Endodermal cell (in vitro differentiated cells): Measurements from ENCODE around the genes CKAP5, FAM180B, C1QTNF4 and AGBL2.

DNA sequence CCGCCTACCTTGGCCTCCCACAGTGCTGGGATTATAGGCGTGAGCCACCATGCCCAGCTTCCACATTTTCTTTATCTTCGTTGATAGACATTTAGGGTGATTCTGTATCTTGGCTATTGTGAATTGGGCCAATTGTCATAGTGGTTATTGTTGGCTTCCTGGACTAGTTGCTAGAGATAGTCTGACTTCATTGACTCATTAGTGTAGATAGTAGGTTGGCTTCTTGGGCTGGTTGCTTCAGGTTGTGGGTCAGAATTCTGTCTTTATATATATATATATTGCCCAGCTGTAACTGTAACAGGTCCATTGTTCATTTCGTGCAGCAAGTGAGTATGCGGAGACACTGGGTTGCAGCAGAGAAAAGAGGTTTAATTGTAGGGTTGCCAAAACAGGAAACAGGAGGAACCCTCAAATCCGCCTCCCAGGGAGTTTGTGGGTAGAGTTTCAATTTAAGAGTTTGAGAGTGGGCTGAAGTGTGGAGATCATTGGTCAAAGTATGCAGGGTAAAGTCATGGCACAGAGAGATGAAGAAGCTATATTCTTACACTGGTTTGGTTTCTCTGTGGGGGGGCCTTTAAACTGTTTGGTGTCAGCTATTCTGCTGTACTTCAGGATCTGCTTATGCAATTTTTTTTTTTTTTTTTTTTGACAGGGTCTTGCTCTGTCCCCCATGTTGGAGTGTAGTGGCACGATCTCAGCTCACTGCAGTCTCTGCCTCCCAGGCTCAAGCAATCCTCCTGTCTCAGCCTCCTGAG is 22.1 kb downstream of the ATG13 start:
- PRO-cap, result no peak

- PRO-cap, result bidirectional peak, plus-strand start at chr11:46845709, minus-strand start at chr11:46845573; bidirectional peak, plus-strand start at chr11:46845832, minus-strand start at chr11:46845800; bidirectional peak, plus-strand start at chr11:46846090, minus-strand start at chr11:46845981; bidirectional peak, plus-strand start at chr11:46846414, minus-strand start at chr11:46846292
Measured at GRCh38 chr11:46845489-46846553, at the start of gene CKAP5. Gene CKAP5, minus strand, starts transcription at chr11:46846280.

DNA sequence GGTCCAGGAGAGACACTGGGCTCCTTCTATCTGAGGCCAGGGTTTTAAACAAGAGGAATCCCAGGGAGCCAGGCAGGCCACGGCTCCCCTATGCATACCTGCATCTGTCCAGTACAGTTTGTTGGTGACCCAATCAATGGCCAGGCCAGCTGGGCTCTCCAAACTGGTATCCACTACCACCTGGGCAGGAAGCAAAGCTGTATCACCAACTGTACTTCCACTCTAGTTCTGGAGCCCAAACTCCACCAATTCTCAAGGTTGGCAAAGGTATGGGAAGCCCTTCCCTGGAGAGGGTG is 32.4 kb downstream of the LRP4 start:
- PRO-cap, result no peak

DNA sequence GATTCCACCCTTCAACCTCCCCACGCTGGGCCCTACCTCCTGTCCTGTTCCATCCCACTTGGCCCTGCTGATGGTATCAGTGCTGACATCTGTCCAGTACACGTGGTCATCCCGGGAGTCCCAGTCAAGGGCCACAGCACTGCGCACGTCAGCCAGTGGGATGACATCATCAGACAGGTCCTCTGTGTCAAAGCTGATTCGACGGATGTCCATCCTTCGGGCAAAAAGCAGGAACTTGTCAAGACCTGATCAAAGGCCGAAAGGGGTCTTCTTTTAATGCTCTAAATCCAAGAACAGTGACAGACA is 32.1 kb downstream of the LRP4 start:
- PRO-cap, result no peak

- PRO-cap, result bidirectional peak, plus-strand start at chr11:46906807, minus-strand start at chr11:46906693
Measured at GRCh38 chr11:46906506-46907065, 11.8 kb downstream of the LRP4 start.

DNA sequence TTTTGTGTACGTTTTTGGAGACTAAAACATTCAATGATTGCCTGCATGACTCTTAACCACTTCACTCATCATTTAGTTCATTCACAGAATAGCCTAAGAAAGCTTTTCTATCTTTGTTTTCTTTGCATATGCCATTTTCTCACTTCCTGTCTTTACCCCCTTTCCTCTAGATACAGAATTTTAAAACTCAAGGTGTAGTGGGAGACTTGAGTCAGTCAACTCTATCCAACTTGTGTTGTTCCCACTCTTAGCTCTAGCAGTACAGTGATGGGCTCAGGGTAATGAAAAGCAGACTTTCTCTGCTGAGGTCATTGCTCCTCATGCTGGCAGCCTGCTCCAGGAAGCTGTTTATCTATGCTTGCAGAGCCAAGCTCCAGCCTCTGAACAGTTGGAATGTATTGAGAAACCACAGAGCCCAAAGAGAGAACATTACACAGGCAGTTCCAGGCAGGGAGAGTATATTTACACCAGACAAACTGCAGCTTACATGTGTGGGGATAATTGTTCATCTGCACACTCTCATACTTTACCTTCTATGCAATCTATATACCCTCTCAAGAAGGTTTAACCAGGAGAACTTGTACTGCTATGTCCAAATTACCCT is 68.1 kb downstream of the CSTPP1 start:
- PRO-cap, result no peak

DNA sequence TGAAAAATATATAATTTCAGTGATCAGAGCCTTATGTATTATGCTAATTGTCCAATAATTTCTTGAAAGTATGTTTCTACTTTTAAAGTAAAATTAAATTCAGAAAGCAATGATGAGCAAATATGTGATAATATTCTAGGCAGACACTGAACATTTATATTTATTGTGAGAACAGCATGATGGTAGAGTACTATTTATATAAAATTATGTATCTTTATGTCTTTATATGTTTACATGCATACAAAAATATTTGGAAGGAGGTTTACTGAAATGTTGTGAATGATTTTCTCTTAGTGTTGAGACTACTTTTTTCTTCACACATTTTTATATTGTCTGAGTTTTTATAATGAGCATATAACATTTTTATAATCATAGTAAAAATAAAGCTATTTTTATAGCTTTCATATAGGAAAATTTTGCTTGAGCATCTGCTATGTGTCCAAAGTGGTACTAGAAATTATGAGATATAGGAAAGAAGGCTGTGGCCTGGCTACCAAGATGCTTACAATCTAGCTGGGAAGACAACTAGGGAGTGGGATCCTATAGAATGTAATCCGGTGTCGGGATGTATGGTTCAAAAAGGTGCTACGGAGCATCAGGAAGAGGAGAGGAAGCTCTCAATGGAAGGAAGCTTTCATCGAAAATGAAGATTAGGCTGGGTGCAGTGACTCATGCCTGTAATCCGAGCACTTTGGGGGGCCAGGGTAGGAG is 103.8 kb downstream of the ARFGAP2 start:
- PRO-cap, result no peak

- PRO-cap, result no peak
Measured at GRCh38 chr11:47236415-47237614, 11.8 kb downstream of the ACP2 start.

DNA sequence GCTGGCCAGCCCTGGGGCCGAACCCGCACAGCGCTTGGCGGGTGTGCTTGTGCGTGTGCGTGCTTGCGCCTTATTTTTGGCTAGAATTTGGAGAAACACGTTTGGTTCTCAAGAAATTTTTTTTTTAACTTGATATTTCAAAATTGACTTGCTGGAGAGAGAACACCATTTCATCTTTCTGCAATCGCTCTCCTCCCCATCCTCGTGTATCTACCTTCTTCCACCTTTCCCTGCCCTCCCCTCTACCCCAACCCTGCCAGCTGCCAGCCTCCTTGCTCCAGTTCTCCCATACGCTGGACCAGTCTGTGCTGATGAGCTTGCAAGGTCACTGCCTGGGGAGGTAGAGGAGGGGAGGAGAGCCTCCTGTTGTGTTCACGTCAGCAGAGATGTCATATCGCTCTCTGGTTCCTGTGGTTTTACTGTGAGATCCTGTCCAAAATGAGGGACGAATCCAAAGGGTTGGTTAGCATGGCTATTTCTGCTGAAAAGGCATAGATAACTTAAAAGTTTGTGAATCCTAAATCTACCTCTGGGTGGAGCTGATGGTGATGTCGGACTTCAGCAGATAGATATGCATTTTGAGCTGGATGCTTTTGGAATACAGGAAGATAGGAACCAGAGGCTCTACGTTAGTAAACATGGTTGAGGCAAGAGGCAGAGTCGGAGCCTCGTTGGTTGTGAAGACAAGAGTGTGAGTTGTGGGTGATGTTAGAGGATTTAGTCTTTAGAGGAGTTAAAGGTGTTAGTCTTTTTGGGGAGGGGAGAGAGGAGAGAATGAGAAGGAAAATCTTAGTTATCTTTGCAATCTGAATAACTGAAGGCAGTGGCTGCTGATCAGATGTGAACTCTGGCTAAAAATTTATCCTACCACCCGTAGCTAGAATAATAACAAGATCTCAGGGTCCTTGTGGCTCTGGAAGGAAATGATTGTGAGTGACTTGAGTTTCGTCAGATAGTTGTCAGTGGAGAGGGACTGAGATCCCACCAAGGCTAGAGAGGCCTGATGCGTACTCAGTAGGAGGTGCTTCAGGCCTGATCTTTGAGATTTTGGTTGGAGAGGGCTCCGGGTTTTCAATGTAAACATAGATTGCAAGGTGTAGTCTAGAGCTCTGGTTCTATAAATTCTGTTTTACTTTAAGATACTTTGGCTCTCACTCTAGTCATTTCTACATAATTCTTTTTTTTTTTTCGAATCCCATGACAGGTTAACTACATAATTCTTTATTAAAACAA is 13.2 kb downstream of the NR1H3 start:
- PRO-cap, result no peak

DNA sequence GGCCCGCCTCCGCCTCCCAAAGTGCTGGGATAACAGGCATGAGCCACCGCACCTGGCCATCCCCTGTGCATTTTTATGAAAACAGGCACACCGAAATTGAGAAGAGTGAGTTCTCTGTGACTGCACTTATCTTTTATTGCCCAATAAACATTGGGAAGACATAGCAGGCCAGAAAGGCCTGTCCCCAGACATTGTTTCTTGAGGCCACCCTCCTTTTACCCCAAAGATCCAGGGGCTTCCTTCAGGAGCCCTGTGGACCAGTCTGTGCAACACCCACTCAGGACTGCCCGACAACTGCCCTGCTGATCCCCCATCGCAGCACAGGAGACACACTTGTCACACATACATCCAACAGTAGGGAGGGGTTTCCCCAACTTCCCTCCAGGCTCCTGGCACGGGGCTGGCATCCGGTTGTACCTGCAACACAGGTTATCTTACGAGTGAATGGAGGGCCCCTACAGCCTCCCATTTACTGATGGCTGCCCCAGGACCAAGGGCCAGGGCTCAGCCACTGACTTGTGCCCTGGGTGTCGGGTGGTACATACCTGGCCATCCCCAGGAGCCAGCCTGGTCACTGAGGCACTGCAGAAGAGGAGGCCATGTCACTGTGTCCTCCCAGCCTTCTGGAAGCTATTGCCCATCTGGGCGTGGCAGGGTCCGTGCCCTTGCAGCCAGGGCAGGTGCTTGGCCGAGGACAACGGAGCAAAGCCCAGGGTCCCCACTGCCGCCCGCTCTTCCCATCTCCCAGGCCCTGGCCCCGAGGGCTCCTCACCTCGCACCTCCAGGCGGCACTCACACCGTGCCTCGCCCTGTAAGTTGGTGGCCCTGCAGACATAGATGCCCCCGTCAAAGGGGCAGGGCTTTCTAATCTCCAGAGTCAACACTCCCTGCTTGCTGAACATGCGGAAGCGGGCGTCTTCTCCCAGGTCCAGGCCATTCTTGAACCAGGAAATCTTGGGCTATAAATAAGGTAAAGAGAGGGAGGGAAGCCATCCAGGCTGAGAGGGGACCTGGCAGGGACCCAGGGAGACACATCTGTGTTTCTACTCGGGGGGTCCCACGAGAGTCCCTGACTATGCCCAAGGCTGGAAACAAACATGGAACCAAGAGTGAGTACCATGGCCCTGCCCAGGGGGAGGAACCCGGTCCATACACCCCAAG is 20.8 kb downstream of the MYBPC3 start:
- PRO-cap, result no peak

- PRO-cap, result unidirectional peak, plus-strand start at chr11:47354937; unidirectional peak, plus-strand start at chr11:47354961; bidirectional peak, plus-strand start at chr11:47355133, minus-strand start at chr11:47355154; unidirectional peak, minus-strand start at chr11:47355288
Measured at GRCh38 chr11:47354771-47355708, 2.5 kb upstream of the MYBPC3 start.

- PRO-cap, result no peak
Measured at GRCh38 chr11:47409620-47410424, 1.4 kb downstream of the SLC39A13 start.

- PRO-cap, result no peak
Measured at GRCh38 chr11:47417400-47418606, 8.4 kb downstream of the PSMC3 start.

DNA sequence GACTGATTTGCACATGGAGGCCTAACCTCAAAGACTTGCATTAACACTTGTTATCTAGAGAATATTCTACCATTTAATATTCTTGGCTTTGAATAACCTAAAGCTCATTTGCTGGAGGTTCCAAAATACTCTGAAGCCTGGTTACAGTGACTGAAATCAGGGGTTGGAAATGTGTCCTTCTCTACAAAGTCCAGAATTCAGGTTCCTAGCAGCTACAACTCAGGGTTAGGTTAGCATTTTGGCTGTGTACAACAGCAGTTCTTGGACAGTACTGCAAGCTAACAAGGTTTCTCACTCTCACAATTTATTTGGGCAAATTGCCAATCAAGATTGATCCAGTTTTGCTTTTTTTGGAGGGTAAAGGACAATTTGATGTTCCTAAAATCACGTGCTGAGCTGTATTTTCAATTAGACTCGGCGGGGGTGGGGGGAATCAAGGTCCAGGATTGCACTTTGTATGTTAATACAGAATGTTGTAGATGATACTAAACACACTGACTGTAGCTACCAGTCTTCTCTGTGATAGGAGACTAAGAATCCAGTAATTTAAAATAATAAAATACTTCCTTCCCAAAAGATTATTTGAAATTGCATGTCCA is 49.7 kb upstream of the RAPSN start:
- PRO-cap, result no peak

GRCh38 chr11:47586405-47586871 is at the start of gene FAM180B:
Gene FAM180B, plus strand, starts transcription at chr11:47586678.
- PRO-cap, result no peak

- PRO-cap, result no peak
Measured at GRCh38 chr11:47593900-47594805, at the start of gene C1QTNF4. Gene C1QTNF4, minus strand, starts transcription at chr11:47594411.

DNA sequence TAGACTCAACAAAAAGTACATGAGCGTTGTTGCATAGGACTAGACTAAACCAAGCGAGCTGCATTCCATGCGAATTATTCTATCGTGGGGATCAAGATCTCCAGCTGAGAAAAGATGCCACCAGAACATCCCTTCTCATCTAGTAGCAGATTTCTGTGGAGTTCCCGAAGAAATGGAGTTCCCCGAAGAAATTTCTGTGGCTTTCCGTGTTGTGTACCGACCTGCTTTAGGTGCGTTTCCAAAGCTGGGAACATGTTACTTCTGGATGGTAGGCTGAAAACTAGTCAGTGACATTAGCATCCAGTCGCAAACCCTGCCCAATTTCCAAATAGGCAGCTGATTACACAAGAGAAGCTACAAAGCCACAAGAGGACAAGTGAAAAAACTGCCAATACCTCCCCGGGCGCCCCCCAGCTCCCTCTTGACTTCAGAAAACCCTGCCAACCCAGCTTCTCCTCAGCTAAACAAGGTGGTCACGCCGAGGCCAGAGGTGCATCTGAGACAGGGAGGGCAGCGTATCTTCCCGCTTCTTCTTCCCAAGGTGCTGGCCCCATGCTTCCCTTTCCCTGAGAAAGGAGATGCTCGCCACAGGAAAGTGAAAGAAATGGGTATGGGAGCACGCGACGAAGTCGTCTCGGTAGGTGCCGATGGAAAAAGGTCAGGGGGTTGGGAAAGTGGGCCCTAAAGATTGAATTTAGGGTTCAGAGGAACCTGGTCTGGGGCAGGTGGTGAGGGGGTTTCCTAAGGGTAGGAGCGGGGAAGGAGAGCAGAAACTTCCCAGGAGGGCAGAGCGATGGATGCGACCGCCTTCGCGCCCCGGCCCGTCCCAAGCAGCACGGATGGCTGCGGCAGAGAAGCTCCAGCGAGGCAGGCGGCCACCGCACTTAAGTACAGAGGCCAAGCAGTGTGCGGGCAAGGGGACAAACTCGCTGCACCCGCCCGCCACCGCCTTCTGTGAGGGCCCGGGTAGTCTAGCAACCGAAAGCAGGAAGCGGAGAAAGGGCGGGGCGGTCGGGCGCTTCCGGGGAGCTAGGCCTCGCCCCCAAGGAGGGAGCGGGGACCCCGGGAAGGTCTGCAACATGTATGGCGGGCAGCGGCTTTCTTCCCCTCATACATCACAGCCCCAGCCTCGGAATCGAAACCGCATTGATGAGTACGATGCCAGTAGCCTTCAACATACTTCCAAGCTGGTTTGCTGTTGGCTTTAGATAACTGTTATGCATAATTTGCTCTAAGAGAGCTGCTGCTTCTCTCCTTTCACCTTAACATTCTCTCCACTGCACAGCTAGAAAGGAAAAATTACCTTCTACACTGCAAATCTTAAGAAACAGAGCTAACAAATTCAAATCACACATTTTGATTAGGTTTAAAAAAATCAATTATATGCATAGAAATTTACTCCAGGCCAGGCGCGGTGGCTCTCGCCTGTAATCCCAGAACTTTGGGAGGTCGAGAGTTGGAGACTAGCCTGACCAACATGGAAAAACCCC is at the start of gene AGBL2:
Gene AGBL2 (minus strand): TSS at position 973 of the 1,490 bp plus-strand sequence.
- PRO-cap, result unidirectional peak, plus-strand start at position 513 of the sequence; bidirectional peak, plus-strand start at position 1,111 of the sequence, minus-strand start at position 956 of the sequence

- PRO-cap, result no peak
Measured at GRCh38 chr11:47723875-47724425, 8.8 kb upstream of the AGBL2 start.

- PRO-cap, result no peak
Measured at GRCh38 chr11:47731292-47732189, 16.4 kb upstream of the AGBL2 start.

- PRO-cap, result no peak
Measured at GRCh38 chr11:47754395-47754932, 12.7 kb downstream of the FNBP4 start.